HT-29 (cell line): ENCODE data around the genes NRN1 and RREB1.

GRCh38 chr6:5054073-5054324 lies 31.1 kb upstream of the PPP1R3G start:
- RAMPAGE, long total RNA = no peak

DNA sequence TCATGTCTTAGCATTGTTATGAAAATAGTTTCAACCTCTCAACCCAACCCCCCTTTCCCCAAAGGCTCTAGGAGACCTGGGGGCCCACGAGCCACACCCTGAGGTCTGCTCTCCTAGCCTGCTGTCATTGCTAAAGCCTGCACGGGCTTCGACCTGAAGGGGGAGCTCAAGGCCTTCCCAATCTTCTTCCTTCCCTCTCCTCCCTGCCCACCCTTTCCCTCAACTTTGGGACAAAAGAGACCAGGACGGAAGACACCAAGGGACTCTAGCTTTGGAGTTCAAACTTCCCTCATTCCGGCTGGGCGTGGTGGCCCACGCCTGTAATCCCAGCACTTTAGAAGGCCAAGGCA lies 28.0 kb upstream of the PPP1R3G start:
- RAMPAGE, long total RNA = no peak

GRCh38 chr6:5059262-5059913 lies 25.8 kb upstream of the PPP1R3G start:
- RAMPAGE, long total RNA = no peak

GRCh38 chr6:5086269-5086898 lies 1.2 kb downstream of the PPP1R3G start:
- RAMPAGE, long total RNA = no peak

DNA sequence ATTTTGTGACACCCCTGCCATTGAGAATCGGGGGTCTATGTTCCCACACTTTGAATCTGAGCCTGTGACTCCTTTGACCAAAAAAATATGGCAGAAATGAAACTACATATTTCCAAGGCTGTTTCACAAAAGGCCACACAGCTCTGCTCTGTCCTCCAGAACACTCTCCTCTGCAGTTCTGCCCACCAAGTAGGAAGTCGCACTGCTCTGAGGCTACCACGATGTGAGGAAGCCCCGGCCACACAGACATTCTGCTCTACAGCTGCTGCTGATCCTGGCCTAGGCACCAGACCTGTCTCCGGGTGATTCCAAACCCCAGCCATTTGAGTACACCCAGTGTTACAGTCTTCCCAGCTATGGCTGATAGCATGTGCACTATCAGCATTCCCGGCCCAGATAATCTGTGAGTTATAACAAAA lies 85.1 kb downstream of the LYRM4 start:
- RAMPAGE, long total RNA = no peak

DNA sequence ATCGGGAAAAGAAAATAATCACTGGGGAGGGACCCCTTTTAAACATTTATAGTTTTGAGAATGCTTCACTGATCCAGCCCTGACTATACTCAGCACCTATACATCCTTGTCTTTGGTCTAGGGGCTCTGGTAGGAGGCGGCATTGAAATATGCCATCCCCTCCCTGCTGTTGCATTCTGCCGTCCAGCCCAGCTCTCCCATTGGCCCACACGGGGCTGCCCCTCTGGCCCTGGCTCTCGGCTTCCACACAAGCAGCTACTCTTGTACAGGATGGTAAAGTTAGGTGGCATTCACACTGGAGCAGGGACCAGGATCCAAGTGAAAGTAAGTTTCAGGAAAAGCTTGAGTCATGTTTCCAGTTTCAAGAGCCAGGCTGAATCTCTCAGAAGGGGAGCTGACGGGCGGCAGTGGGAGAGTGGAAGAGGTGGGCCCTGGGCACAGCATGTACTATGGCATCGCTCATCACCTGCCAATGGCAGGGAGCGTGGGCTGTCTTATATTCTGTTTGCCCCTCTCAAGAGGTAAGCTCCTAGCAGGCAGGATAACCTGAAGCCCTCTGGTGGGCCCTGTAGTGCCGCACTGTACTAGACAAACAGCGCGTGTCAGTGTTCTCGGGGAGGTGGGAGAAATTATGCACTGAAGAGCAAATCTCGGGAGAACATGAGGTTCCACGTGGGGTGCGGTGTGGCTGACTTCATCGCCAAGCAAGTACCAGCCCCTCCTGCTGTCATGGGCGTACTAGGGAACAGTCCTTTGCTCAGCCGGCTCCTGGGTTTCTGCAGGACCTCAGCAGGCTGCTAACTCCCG lies 241.5 kb downstream of the NRN1 start:
- RAMPAGE, long total RNA = no peak

DNA sequence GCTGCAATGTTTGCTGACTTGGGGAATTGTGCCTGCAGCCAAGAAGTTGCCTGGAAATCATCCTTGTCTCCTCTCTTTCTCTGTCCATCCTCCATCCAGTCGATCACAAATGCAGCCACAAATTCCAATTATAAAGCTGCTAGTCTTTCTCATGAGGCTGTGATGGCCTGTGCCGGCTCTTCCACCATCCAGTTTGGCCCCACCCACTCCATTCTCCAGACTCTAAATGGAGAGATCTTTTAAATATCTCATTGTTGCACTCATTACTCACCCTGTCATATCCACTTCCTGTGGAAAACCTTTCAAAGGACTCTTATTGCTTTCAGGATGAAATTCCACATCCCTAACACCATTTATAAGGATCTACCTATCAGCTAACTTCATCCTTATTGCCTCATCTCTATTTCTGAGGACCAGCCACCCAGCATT lies 70.6 kb downstream of the NRN1 start:
- RAMPAGE, long total RNA = no peak

DNA sequence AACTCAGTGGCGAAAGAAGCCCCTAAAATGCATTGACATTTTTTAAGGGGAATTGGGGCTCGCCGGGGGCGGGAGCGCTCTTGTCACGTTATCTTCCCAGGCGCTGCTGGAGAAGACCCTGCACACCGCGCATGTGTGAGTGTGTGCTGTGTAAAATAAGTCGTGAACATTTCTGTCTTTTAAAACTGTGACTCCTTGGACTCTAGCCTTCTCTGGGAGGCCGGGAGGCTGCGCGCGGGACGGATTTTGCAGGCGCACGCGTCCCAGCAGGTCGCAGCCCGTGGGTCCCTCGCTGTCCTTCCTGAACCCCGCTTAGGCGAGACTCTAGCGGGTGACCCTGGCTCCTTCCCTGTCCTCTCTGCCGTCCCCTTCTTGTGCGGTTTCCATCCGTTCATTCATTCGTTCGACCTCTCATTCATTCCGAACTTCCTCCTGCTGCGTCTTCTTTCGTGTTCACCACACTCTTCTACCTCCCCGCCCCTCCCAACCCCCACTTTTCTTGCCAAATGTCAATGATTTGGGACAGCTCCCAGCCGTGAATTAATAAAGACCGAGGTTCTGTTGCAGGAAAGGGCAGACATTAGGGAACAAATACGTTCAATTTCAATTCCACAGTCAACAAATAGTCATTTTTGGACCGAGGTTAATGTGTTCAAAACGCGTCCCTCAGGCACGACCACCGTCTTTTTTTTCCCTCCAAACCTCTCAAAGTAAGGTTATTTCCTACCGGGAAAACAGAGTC lies 2.1 kb downstream of the NRN1 start:
- RAMPAGE, long total RNA = no peak

GRCh38 chr6:6006418-6007169 lies at the start of gene NRN1:
TSS of gene NRN1 (minus strand) at chr6:6006925.
- RAMPAGE, long total RNA = no peak

- RAMPAGE, long total RNA = no peak
Measured at GRCh38 chr6:6008340-6009498, 2.0 kb upstream of the NRN1 start.

- RAMPAGE, long total RNA = no peak
Measured at GRCh38 chr6:6406395-6406846, 86.0 kb upstream of the F13A1 start.

GRCh38 chr6:6545934-6546877 lies 42.3 kb upstream of the LY86 start:
- RAMPAGE, long total RNA = no peak

- RAMPAGE, long total RNA = no peak
Measured at GRCh38 chr6:6590674-6590873, 2.1 kb downstream of the LY86 start.

- RAMPAGE, long total RNA = no peak
Measured at GRCh38 chr6:6599421-6599922, 11.0 kb downstream of the LY86 start.

- RAMPAGE, long total RNA = no peak
Measured at GRCh38 chr6:6725692-6726189, 137.2 kb downstream of the LY86 start.

DNA sequence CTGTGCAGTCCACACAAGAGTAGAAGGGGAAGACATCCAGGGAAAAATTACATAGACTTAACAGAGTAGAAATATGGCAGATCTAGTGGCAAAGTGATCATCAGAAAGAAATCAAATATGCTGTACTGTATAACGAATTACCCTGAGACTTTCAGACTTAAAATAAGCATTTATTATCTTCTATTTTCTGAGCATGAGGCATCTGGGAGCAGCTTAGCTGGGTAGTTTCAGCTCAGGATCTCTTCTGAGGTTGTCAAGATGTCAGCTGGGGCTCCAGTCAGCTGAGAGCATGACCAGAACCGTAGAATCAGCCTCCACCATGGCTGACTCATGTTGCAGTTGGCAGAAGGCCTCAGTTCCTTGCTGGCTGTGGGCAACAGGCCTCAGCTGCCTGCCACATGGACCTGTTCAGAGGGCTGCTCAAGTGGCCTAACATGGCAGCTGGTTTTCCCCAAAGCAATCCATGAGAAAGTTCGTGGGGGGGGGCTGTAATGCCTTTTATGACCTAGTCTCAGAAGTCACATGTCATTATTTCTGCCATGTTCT lies 142.2 kb downstream of the LY86 start:
- RAMPAGE, long total RNA = no peak

- RAMPAGE, long total RNA = no peak
Measured at GRCh38 chr6:6750798-6751023, 162.2 kb downstream of the LY86 start.

DNA sequence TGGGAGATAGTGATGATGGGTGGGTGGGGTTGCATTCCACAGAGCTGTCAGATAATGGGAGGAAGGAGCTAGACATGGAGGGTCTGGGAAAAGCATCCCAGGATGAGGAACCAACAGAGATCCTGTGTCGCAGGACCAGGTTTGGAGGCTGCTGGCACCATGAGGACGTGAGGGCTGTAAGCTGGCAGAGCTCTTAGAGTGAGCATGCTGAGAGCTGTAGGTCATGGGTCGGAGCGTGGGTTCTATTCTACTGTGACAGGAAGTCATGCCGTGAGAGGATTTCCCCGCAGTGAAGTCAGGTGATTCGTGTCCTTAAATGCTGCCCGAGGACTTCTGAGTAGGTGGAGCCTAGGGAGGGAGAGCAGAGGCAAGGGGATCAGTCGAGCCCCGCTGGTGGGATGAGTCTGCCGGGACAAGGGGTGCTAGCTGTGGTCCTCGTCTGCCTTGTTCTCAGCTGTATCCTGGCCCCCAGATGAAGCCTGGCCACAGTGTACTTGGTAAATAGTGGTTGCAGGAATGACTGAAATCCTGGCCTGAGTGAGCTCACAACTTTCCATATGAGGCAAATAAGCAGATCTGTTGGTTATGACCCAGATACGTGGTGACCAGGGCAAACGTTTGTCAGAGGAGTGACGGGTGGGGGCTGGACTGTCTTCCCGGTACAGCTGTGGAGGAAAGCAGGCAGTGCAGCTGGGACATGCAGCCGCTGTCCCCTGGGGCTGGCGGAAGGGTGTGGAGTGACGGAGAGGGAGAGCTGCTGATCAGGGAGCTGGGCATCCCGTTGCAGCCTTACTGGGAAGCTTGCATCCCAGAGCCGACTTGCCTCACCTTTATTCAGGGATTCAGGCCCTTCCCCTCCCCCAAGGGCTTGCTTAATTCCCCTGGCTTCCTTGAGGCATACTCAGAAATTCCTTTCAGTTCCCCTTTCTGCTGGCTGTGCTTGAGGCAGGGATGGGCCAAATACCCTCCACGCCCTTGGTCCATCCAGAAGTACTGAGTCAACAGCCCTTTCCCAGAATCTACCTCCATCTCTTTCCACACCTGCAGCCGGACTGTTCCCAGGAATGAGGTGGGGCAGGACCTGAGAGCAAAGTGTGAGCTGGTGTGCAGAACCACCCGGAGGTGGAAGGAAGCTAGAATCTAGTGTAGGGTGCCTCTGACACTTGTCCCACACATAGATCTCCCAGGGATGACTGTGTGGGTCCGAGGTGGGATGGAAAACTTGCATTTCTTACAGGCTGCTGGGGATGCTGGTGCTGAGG lies 250.9 kb upstream of the RREB1 start:
- RAMPAGE, long total RNA = no peak

GRCh38 chr6:7107656-7108310 lies at the start of gene RREB1:
TSS of gene RREB1 (plus strand) at chr6:7107961.
- RAMPAGE, long total RNA = no peak

- RAMPAGE, long total RNA = no peak
Measured at GRCh38 chr6:7126629-7127259, 19.0 kb downstream of the RREB1 start.